Bronchial epithelial cell (primary cell): ENCODE data around the gene FNTB.

DNA sequence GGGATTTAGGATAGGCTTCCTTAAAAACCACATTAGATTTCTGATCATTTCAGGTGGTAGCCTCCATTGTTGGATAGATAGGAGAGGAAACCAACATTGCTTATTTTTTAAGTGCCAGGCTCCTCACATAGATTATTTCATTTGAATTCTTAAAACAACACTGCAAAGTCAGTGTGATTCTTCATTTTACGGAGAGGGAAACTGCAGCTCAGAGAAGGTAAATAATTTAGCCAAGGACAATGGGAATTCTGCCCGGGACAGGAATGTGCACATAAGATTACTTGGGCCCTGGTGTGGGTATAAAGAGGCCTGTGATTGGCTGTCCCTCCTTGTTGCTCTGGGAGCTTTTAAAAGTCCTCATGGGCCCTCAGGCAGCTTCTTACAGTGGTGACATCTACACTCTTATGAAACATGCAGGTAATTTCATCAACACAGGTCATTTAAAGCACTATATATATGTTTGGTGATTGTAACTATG is 100.4 kb downstream of the ESR2 start:
- RRBS, 2 experiments, result no CpG with 5 or more reads among the region's 2 CpGs

DNA sequence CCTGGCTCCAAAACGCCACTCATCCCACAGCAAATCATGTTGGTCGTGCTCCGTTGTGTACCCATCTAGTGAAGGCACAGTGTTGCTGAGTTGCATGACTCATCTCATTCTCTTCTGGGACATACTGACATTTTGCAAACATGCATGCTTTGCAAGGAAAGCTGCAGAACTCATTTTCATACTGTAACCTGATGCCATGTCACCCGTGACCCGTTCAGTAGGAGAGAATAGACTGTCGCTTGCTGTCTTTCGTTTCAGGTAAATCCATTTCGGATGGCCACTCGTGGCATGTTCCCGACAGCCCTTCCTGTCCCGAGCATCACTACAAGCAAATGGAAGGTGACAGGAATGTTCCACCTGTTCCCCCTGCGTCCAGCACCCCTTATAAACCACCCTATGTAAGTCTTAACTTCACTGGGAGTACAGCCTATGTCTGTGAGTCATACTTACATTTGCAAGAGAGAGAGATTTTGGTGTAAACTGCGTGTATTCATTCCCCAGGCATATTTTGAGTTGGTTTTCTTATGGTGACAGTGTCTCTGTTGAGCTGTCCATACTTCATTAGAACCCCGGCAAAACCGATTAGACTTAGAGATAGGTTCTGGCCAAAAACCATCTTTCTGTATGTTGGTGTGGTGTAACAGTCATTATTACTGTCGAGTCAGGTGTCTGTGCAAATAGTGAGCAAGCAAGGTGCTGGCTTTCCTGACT is 78.0 kb downstream of the ESR2 start:
- RRBS, 2 experiments, result no CpG with 5 or more reads among the region's 16 CpGs

DNA sequence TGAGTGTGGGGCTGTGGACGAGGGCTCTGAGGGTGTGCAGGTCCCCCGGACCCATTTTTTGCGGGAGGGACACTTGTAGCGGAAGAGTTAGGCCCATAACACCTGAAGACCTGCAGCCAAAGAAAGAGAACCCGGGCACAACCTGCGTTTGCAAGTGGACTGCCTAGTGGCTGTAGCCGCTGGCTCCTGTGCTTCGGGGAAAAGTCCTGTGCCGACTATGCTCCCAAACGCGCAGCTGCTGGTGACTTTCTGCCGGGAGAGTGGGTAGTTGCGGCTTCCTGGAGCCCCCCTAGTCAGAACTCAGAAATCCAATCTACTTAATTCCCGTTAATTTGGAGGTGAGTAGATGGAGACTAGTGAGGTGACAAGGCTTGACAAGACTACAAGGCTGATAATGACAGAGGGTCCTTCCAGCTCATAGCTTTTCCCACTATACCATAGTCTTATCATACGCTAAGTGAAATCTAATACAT is 373 bp downstream of the MTHFD1 start:
- RRBS, 2 experiments, result 2 to 4% methylated on average over 4 of the region's 15 CpGs

DNA sequence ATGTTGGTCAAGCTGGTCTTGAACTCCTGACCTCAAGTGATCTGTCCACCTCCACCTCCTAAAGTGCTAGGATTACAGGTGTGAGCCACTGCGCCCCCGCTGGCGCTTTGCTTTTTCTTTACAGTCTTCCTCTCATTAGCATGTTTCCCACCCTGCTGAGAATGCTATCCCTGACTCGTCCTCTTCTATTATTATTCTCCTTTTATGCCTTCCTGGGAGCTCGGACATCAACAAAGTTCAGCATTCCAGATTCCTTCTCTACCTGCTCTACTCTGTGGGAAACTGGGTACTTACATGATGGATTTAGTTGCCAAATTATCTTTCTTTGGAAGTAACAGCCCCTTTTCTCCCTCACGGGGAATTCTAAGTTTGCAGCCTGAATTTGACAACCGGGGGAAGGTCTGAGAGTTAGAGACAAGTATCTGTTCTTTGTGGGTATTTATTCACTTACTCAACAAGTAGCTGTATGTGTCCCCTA is 3.3 kb downstream of the MTHFD1 start:
- RRBS, 2 experiments, result no CpG with 5 or more reads among the region's 7 CpGs

GRCh38 chr14:64508786-64509546 is 4.4 kb downstream of the ZBTB1 start:
- RRBS, 2 experiments, result no CpG with 5 or more reads among the region's 9 CpGs

DNA sequence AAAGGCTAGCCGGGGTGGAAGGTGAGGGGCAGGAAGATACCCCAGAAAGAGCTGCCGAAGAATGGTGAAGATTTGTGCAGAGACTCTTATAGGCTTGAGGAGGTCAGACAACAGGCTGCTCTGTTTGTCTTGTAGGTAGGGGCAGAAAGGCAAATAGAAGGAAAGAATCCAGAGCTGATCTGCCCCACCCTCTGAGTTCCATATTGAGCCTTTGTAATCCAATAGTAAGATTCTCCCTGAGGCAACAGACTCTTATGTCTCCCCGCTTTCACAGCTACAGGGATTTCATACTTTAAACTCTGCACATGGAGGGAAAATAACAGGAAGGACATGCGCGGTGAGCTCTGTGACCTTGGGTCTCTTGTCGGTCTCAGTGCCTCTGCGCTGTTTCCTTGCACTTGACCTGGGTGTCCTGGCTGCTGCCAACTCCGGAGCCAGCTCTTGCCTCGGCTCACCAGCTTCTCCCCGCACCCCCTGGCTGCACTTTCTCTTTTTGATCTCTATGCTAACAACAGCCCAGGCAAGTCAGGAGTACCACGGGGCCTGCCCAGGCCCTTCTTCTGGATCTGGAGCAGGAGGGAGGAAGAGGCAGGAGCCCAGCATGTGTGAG is 75.7 kb downstream of the PPP1R36 start:
- RRBS, 2 experiments, result no CpG with 5 or more reads among the region's 11 CpGs

GRCh38 chr14:64715279-64716528 is 11.5 kb downstream of the PLEKHG3 start:
- RRBS, 2 experiments, result 1 to 4% methylated on average over 2 of the region's 26 CpGs

- RRBS, 2 experiments, result no CpG with 5 or more reads among the region's 8 CpGs
Observed at GRCh38 chr14:64726505-64727107, 22.4 kb downstream of the PLEKHG3 start.

DNA sequence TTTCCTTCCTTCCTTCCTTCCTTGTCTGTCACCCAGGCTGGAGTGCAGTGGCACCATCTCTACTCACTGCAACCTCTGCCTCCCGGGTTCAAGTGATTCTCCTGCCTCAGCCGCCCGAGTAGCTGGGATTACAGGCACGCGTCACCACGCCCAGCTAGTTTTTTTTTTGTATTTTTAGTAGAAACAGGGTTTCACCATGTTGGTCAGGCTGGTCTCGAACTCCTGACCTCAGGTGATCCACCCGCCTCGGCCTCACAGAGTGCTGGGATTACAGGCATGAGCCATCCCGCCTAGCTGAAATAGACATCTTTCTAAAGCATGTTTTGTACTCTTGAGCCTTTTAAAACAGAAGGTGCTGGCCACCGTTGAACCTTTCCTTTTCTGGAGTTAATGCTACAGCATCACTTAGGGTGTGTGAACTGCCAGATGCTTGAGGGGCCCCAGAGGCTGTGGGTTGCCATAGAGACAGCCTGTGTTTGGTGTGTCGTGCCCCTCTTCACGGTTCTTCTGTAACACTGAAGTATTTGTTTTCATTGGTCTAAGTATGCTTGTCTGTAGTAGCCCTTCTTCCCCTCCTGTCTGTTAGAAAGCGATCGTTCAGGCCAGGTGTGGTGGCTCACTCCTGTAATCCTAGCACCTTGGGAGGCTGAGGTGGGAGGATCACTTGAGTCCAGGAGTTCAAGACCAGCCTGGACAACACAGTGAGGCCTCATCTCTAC is 30.7 kb downstream of the PLEKHG3 start:
- RRBS, 2 experiments, result no CpG with 5 or more reads among the region's 15 CpGs

DNA sequence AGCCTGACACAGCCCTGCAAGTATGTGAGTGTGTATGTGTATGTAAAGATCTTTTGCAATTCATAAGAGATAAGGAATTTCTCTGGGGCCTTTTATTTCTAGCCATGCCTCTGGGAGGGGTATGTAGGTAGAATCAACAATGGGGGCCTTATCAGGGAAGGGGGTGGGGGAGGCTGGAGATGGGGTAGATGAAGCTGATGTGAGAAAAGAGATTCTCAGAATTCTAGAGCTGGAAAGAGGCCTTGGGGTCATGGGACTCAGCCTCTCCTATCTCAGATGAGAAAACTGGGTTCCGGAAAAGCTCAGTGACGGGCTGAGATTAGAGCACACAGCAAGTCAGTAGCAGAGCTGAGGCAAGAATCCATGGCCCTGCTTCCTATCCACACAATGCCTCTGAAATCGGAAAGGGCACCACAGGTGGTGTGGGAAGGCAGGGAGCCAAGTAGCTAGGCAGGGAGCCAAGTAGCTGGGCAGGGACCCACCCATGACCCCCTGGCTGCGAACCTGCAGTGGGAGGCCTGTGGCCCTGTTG is 54.6 kb downstream of the PLEKHG3 start:
- RRBS, 2 experiments, result no CpG with 5 or more reads among the region's 4 CpGs

GRCh38 chr14:64766564-64767288 is 62.5 kb downstream of the PLEKHG3 start:
- RRBS, 2 experiments, result no CpG with 5 or more reads among the region's 24 CpGs

DNA sequence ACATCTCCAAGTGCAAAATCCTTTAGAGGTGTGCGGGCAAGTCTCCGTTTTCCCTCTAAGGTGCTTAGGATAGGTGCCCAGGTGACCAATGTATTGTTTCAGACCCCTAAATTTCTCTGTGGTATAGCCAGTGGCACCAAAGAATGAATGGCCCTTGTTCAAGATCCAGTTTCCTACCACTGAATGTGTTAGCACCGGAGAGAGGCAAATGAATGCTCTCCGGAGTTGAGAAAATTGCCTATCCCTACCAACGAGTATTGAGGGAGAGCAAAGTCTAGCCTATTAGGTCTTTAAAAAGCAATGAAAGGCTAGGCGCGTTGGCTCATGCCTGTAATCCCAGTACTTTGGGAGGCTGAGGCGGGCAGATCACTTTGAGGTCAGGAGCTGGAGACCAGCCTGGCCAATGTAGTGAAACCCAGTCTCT is 798 bp upstream of the RAB15 start:
- RRBS, 2 experiments, result no CpG with 5 or more reads among the region's 8 CpGs

DNA sequence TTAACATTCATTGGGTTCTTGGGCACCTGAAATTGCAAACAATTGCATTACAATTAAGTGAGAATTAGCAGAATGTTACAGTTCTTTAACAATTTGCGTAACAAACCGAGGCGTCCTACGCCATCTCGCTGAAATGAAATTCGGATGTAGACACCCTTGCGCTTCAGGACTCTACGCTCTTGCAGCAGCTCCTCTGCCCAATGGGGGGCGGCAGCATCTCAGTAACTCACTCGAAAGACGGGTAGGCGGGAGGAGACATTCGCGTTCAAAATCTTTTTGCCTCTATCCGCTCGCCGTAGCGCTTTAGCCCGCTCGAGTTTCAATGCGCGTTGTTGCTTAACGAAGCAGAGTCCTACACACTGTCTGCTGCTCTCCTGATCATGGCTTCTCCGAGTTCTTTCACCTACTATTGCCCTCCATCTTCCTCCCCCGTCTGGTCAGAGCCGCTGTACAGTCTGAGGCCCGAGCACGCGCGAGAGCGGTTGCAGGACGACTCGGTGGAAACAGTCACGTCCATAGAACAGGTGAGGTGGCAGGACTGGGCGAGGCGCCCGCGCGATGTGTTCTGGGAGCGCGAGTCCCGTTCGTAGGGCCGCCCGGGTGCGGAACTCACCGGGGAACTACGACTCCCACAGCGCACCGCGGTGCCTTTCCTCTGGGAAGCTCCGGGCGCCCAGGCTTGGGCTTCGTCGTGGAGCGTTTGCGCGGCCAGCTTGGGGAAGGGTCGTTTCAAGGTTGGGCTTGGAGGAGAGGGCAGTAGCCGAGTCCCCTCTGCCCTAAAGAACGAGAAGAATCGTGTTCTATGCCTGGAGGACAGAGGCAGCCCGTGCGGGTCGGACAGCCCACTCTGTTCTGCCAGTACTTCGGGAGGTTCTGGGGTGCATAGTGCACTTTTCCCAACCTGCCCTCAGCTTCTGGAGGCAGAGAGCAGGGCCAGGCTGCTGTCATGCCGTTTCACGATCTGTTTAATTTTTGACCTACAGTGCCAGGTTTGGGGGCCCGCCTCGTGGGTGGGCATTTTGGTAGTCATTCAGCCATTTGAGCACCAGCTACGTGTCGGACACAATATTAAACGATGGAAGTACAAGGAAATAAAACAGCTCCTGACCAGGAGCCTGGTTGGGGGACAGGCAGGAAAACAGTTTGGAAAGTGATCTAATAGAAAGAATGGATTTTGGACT is at the start of gene FNTB:
TSS of gene FNTB (plus strand) at position 322 of the 1,181 bp plus-strand sequence.
- RRBS, 2 experiments, result 2% methylated on average over 6 of the region's 73 CpGs

- RRBS, 2 experiments, result no CpG with 5 or more reads among the region's 1 CpG
Observed at GRCh38 chr14:65074784-65075119, 27.6 kb downstream of the MAX start.

DNA sequence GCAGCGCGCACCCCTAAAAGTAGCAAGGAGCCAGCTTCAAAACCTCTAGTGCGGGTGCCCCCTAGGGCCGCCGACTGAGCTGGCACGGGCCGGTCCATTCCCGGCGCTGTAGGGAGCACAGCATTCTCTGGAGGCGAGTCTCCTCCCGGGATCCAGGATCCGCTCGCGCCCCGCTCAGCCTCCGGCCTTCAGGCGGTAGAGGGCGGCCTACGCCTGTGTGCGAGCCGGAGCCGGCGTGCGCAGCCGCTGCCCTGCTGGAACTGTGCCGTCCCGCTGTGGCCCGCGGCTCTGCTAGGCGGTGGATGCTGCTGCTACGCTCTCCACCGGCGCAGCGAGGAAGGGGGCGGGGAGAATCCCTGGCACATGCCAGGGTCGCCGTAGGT is 256 bp upstream of the FUT8 start:
- RRBS, 2 experiments, result 2% methylated on average over 22 to 25 of the region's 37 CpGs

DNA sequence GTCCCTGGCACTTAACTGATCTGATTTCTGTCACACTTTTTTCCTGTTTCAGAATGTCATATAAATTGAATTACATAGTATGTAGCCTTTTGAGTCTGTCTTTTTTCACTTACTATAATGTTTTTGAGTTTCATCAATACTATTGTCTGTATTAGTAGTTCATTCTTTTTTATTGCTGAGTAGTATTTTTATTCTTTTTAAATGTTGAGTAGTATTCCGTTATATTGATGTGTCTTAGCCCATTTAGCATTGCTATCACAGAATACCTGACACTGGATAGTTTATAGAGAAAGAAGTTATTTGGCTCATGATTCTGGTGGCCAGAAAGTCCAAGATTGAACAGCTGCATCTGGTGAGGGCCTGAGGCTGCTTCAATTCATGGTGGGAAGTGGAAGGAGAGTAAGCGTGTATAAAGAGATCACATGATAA is 152.2 kb downstream of the FUT8 start:
- RRBS, 2 experiments, result no CpG with 5 or more reads among the region's 2 CpGs

- RRBS, 2 experiments, result no CpG with 5 or more reads among the region's 9 CpGs
Observed at GRCh38 chr14:65792070-65792677, 379.6 kb downstream of the FUT8 start.

DNA sequence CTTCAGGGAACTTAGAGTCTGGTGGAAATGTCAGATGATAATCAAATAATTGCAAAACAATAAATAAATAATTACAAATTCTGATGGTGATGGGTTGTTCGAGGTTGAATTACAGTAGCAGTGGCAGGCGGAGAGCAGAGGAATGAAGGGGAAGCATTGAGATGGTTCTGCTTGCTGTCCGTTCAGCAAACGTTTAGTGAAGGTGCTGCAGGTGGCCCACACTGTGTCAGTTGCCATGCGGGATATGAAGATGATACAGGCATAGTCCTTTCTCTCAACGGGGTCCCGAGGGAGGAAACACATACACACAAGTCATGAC is 385.1 kb downstream of the FUT8 start:
- RRBS, 2 experiments, result no CpG with 5 or more reads among the region's 7 CpGs

DNA sequence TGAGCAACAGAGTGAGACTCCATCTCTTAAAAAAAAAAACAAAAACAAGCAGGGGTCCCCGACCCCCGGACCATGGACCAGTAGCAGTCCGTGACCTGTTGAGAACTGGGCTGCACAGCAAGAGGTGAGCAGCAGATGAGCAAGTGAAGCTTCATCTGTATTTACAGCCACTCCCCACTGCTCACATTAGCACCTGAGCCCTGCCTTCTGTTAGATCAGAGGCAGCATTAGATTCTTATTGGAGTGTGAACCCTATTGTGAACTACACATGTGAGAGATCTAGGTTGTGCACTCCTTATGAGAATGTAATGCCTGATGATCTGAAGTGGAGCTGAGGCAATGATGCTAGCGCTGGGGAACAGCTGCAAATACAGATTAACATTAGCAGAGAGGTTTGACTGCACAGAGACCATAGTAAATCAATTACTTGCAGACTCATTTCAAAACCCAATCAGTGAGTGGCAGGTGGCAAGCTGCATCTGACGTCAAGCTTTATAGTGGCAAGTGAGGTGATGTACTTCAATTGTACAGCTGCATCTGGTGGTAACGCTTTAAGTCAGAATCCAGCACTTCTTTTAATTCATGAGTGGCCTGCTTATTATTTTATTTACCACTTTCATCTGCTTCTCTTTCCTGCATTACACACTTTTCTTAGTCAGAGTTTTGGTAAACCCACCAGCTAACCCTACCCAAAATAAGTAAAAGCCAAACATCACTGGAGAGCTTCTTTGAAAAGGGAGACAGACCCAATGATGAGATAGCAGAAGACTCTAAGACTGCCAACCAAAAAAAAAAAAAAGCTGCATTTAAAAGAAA is 141.6 kb downstream of the GPHN start:
- RRBS, 2 experiments, result no CpG with 5 or more reads among the region's 6 CpGs